Measurements from ENCODE around the gene AMDHD1.

DNA sequence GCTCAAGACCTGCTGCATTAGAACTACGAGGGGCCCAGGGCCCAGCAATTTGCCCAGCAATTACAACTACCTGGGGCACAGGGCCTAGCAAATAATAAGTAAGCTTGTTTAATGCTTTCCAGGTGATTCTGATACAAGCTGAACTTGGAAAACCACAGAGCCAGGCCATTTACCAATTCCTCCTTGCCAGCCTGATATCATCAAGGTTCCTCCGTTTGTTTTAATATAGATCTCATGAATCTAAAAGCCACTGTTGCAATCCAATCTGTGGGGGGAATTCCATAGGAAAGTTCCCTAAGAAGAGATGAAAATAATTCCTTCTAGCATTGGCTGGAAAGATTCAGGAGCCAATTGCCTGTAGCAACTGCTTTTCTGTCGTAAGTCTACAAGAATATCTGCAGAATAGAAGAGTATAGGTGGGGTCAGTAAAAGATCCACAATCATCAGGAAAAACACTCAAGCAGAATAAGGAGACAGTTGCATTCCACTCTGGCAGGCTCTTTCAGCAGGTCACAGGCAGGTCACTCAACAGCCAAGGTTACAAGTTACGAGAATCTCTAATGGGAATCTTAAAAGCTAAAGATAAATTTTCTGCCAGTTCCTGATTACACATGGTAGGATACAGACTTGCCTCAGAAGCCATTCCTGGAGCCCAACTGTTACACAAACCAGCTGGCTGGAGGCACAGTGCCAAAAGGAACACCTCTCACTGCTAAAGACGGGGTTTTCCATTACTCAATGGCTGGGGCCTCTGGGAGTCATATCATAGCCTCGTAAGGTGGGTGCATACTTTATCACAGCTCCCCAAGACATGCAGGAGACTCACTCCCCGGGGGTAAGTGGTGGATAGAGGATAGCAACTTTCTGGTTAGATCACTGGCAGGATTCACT lies 43.7 kb downstream of the FGD6 start:
- PRO-cap = no peak

DNA sequence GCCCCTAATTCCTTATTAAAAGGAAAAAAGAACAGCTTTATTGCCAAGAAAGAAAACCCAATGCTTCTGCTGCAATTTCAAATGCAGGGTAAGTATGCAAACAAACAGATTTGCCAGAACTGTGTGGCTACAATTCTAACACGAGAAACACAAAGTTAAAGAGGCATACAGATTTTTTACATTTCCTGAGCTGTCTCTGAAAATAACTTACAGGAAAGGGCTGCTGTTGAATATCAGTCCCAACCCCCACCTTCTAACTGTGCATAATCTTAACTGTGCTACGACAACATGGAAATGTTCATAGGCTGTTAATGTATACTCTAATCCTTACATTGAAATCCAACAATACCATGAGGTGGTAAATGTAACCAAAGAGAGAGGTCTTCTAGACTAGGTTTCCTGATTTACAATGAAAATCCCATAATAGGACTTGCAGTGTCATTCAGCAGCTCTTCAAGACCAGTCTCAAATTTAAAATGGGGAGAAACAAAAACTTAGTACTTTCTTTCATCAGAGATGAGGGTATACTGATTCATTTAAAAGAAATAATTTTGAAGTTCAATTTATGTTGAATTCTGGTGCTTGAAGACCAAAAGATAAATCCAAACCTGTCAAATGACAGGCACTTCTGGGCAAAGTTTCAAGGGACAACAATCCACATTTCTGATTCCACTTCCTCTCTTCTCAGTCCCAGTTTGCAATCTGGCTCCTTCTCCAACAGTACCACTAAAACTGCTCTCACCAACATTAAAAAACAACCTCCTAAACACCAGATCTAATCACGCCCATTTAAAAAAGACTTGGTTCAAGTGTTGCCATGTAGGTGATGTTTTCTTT lies 14.4 kb downstream of the FGD6 start:
- PRO-cap = no peak

- PRO-cap = no peak
Observed at GRCh38 chr12:95210308-95211305, 6.7 kb downstream of the FGD6 start.

GRCh38 chr12:95216553-95216876 lies 752 bp downstream of the FGD6 start:
- PRO-cap = no peak

DNA sequence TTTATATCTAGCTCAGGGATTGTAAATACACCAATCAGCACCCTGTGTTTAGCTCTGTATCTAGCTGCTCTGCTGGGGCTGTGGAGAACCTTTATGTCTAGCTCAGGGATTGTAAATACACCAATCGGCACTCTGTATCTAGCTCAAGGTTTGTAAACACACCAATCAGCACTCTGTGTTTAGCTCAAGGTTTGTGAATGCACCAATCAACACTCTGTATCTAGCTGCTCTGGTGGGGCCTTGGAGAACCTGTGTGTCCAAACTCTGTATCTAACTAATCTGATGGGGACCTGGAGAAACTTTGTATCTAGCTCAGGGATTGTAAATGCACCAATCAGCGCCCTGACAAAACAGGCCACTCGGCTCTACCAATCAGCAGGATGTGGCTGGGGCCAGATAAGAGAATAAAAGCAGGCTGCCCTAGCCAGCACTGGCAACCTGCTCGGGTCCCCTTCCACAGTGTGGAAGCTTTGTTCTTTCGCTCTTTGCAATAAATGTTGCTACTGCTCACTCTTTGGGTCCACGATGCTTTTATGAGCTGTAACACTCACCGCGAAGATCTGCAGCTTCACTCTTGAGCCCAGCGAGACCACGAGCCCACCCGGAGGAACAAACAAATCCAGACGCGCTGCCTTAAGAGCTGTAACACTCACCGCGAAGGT lies 93.7 kb upstream of the METAP2 start:
- PRO-cap = no peak

GRCh38 chr12:95418059-95418422 lies 55.9 kb upstream of the METAP2 start:
- PRO-cap = no peak

GRCh38 chr12:95608270-95609243 lies 57.3 kb upstream of the USP44 start:
- PRO-cap = no peak

- PRO-cap = no peak
Observed at GRCh38 chr12:95647006-95647270, 95.7 kb upstream of the USP44 start.

- PRO-cap = no peak
Observed at GRCh38 chr12:95786826-95787547, 3.6 kb downstream of the NTN4 start.

GRCh38 chr12:95942868-95943650 lies at the start of gene AMDHD1:
AMDHD1 (plus strand) TSS chr12:95943331.
- PRO-cap = bidirectional peak, plus-strand start at chr12:95943126, minus-strand start at chr12:95942947; unidirectional peak, minus-strand start at chr12:95943442

- PRO-cap = no peak
Observed at GRCh38 chr12:95943916-95944380, 817 bp downstream of the AMDHD1 start.

- PRO-cap = no peak
Observed at GRCh38 chr12:96108835-96109382, 73.5 kb upstream of the LTA4H start.

DNA sequence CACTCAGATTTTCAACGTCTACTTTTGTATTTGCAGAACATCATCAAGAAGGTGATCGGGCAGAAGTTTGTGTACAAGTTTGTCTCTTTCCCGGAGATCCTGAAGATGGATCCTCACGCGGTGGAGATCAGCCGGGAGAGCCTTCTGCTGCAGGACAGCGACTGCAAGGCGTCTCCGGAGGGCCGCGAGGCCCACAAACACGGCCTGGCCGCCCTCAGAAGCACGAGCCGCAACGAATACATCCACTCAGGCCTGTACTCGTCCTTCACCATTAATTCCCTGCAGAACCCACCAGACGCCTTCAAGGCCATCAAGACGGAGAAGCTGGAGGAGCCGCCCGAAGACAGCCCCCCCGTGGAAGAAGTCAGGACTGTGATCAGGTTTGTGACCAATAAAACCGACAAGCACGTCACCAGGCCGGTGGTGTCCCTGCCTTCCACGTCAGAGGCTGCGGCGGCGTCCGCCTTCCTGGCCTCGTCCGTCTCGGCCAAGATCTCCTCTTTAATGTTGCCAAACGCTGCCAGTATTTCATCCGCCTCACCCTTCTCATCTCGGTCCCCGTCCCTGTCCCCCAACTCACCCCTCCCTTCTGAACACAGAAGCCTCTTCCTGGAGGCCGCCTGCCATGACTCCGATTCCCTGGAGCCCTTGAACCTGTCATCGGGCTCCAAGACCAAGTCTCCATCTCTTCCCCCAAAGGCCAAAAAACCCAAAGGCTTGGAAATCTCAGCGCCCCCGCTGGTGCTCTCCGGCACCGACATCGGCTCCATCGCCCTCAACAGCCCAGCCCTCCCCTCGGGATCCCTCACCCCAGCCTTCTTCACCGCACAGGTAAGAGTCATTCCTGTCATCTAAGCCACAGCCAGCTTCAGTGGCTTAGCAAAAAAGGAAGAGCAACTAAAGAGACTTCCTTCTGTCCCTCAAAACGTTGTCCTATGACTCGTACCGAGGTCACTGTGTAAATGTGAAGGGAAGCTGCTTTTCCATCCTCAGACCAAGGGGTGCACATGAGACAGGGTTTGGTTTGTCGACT lies 53.0 kb downstream of the ELK3 start:
- PRO-cap = no peak

DNA sequence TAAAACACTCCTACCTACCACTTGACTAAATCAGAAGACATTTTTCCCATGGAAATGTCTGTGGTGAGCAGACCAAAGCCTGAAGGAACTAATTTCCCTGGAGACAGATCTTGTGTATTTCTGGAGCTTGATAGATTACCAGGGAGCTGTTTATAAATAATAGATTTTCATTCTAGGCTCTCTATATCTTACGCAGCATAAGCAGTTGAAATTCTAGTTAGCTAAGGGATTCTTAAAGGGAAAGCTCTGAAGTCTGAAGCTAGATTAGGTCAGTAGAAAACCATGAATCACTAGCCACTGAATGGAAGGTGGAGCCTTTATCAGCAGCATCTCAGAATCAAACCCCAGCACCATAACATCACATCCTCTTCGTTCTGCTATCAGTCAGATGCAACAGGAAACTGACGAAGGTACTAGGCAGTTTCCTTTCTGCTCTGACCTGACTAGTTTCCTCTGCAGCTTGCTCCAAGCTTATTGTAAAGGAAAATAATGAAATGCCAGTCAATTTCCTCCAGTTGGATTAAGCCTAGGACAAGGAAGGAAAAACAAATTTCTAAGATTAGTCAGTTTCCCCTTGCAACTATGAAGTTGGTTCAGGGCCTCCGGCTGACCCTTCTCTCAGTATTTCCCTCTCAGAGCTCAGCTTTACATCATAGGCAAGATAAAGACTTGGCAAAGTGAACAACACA lies 43.7 kb upstream of the CFAP54 start:
- PRO-cap = no peak

DNA sequence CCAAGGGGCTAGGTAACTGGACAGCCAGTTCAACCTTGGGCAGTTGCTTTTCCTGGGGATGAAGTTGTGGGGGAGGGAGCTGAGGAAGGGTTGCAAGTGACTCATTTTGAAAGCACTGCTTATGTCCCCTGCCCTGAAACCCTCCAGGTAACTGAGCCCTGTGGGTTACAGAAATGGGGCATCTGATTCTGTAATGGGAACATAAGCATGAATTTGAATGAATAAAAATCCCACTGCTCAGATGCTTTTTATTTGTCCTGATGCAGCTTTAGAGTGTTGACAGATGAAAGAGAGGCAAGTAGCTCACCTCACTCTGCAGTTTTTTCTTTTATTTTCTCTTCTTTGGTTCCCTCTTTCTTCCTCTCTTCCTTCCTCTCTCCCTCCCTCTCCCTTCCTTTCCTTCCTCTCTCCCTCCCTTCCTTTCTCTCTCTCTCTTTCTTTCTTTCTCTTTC lies 13.3 kb downstream of the CFAP54 start:
- PRO-cap = no peak

DNA sequence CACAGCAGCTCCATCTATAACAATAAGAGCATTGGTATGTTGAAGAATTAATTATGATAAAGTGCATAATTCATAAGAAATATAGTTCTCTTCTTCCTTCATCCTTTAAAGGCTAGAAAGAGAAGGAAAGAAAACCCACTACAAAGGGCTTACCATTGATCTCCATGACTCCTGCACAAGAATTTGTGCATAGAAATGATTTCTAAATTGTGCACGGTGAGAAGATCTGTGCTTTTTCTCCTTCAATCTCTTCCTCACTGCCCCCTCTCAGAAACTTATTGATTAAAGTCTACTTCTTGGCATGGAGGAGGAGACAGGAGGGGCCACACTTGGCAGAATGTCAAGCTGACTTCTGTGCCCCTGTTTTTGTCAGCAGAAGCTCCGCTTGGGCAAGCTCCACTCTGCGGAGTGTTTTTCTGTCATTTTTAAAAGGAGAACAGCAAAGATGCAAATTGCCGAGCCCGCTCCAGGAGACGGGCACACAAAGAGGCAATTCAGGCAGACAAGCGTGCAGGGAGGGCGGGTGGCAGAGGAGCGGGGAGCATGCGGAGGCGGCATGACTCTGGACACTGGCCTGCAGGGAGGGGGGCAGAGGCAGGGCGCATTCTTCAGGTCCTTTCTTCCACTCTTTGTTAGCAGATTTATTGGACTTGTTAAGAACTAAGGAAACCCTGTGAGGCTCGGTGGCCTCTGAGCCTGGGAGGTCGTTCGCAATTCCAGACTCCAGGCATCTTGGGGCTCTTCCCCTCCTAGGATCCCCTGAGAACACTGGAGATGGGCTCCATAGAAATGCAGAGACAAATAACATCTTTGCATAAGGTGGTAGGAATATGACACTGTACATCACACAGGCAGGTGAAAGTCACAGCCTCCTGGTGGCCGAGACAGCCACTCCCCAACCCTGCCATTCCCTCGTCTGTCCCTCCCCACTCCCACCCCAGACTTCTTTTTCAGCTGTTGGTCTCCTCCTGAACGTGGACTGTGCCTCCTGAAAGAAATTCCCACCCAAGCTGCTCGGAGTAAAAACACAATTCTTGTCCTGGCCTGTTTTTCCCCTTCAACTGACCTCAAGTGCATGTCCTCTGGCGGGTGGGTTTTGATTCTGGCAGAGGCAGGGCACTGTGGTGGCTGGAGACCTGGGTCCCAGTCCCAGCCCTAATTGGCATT lies 368.3 kb downstream of the NEDD1 start:
- PRO-cap = no peak

DNA sequence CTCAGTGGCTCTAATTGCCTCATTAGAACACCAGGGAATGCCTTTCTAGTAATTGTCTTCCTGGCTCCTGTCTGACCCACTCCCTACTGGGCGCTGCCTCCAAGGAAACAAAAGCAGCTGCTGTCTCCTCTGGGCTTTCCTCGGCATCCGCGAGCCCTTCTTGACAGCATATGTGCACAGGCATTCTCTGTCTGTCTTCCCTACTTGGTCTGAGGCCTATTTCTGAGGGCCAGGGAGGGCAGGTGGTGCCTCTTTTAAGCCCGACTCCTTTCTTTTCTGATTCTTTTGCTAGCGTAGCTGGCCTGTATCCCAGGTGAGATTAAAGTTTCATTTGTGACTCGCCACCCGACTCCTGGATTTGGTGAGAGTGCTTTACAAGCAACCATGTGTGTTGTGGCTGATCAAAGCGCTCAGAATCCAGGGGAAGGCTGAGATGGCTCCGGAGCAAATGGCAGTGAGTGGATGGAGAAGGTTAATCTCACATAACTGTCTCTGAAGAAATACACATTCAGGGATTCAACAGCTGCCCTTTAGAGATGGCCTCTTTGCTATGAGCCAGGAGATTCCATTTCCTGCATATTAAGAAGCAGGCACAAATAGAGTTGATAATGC lies 369.2 kb downstream of the NEDD1 start:
- PRO-cap = no peak

- PRO-cap = no peak
Observed at GRCh38 chr12:97756181-97756409, 759.3 kb upstream of the TMPO start.

- PRO-cap = no peak
Observed at GRCh38 chr12:98574312-98574759, 19.1 kb upstream of the SLC25A3 start.

DNA sequence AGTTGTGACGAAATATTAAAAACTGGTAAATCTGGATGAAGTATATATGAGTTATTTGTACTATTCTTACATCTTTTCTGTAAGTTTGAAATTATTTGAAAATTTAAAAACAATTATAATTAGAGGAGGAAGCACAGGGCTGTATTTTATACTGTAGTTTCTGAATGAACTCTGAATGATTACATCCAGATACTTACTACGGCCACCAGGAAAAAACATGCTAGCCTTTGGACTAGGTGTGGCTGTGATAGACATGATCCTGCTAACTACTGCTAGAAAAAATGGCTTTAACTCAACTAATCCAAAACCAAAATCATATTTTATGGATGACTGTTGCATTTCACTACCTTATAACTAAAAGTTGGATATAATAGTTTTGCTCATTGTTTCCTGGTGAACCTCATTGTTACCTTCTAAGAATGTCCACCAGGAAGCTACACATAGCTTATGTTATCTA lies 15.1 kb upstream of the SLC25A3 start:
- PRO-cap = no peak